ENCODE data around the genes NKX2-1 and PNN.

DNA sequence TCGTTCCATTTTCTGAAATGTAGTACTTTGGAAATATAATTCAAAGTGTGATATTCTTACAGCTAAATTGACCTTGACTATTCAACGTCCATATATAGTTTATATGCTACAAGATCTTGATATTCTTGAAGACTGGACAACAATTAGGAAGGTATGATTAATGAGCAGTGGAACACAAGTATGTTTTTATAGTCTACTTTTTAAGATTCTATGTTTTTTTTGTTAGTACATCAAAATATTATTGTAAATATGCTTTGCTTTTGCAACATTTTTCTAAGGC is 38.7 kb downstream of the BRMS1L start:
- PRO-cap = no peak

DNA sequence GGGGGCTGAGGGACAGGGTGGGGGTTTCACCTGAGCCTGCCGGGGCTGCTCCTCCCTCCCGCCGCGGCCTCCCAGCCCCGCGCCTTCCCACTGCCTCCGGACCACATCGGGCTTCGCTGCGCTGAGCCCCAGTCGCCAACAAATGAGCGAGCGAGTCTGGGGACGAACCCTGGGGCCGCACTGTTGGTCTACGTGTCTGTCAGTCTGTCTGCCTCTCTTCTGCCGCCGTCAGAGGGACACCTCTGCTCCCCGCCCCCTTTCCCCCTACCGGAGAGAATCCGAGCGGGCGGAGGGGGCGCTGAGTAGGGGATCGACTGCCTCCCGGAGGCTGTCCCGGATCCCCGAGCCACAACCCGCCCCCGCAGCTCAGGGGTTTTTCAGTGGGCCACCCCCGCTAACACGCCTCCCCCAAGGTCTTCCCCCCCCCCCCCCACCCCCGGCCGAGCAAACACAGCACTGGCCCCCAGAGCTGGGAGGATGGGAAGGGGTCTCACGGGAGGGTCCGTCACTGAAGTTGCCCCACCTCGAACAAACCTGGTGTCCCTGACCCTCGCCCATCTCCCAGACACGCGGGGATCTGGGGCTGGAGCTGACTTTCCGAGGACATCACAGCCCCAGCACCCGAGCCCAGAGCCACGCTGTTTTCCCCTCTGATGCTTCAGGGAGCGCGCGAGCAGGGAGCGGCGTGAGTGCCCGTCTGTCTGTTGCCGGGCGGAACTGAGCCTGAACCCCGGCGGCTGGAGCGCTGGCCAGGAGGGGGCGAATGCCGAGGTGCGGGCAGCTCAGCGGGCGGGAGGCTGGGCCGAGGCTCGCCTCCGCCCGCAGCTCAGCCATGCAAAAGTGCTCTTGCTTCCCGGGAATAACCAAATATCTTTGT is at the start of gene NKX2-1:
NKX2-1 (minus strand) TSS at position 210 of the 877 bp plus-strand sequence.
- PRO-cap = no peak

GRCh38 chr14:36520900-36521379 is 908 bp upstream of the NKX2-1 start:
- PRO-cap = no peak

DNA sequence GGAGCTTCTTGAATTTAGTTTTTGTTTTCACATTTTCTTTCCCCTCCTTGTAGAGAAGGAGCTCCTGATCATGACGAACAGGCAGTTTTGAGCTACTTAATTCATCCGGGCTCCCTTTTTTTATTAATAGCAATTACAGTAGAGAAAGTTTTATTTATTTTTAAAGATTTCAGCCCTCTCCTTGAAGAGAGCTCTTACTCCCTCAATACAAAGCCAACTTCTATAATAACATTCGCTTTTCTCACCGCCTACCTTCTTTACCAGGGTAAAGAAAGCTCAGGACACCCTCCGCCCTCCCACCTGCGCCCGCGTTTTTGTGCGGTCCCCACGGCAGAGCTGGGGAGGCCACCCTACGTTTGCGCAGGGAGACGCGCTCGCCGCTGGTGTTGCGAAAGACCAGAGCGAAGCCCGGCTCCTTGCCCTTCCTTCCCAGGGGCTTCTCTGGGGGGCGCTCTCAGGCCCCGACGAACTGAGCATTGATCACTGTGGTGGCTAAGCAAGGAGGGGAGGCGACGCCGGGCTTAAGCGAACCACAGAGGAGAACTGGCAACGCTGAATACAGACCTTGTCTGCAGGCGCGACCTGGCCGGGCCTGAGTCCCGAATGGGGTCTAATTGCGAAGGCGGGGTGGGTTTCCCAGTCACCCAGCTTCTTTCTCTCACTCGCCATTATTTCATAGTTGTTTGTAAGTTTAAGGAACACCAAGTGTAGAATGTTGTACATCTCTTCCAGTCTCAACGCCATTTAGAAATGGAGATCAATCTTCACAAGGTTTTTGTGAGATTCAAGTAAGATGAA is 1.5 kb upstream of the NKX2-1 start:
- PRO-cap = no peak

DNA sequence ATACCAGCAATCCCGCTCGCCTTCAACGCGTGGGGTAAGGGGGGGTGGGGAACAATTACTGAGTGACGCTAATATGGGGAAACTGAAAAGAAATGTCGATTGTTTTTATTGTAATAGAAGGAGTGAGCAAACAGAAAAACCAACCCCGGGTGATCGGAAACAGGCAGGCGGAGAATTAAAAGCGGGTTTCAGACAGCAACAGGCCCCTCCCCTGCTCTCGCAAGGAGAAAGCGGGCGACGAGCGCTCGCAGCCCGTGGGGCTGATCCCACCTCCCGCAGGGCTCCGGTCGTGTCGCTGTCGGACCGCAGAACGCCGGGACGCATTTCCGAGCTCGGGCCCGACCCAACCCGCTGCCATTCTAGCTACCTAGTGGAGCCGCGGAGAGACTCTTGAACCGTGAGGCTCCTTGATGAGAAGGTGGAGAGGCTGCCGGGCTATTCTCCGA is 4.3 kb upstream of the PAX9 start:
- PRO-cap = no peak

DNA sequence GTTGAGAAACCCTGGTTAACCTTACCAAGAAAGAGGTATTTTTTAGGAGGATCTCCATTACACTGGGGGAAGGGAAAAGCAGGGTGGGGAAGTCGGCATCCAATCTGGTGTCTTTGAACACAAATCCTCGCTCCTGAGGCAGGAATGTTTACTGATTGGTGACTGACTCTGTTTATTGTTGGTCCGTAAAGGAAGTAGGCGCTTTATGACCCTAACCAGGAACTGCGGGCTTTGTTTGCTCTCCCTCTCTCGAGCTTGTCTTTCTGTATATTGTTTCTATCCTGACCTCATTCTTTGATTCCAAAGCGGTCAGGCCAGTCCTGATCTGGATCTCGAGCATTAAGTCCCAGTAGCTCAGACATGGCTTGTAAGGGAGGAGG is 194.4 kb downstream of the PAX9 start:
- PRO-cap = no peak

DNA sequence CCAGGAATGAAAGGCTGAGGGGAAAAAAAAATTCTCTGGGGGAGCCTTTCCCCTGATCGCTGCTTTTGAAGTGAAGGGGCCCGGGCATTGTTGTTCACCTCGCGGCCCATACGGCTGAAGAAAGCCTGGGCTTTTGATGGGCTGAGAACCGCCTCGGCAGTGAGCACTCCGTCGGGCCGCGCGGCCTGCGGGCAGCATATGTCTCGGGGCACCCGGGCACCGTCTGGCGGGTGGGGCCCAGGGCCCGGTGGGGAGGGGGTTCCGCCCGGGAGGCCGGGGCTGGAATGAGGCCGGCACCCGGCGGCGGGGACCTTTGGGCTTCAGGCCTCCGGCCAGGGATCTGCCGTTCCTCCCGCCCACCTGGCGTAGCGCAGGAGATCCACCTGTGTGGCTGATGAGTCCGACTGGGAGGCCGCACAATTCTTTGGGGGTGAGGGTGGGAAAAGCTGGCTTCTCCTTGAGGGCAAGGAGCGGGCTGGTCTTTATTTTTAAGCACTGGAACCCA is 10.8 kb downstream of the FOXA1 start:
- PRO-cap = no peak

DNA sequence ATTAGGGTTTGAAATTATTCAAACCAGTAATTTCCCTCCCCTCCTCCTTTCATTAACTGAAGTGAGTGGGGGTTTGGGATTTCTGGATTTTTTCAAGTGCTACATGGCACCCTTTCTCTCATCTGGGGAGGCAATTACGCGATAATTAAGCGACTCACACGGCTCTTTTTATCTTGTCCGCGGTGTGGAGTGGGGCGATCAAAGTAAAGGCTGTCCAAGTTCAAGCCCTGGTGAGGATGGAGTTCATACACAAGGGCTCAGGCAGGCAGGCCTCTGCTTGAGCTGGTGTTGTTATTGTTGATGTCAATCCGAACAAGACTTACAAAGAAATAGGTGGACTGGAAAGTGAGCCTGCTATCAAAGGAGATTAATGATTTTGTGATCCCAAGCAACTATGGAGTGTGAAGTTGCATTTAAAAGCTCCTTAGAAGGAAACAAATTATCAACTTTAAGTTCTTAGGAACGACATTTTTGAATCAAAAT is 6.1 kb downstream of the FOXA1 start:
- PRO-cap = no peak

GRCh38 chr14:38064993-38065894 is 142.5 kb upstream of the SSTR1 start:
- PRO-cap = no peak

GRCh38 chr14:38125292-38126253 is 82.1 kb upstream of the SSTR1 start:
- PRO-cap = no peak

DNA sequence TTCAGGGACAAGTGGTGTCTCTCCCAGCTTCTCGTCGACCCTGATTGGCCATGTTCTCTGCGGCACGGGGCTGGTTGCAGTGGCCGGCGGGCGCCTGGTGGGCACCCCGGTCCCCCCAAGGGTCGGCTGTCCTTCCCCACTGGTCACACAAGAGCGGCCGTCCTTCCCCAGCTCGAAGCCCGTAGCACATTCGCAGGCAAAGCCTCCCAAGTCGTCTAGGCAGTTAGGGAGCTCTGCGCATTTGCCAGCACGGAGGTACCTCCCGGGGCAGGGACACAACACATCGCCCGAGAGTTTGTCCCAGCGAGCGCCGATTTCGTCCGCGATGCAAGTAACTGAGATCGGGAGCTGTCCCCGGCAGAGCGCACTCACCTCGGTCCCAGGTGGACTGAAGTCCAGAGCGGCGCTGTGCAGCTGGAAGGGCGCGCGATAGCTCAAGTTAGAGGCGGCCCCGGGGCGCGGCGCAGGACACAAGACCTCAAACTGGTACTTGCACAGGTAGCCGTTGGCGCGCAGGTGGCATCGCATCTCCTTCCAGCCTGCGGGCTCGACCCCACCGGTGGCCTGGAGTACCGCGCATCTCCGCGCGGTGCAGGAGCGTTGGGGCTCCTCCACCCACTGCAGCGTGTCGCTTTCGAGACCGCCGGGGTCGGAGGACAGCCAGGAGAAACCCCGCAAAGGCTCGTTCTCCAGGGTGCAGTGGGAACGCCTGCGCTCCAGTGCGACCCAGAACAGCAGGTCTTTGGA is 702 bp downstream of the CLEC14A start:
- PRO-cap = no peak

DNA sequence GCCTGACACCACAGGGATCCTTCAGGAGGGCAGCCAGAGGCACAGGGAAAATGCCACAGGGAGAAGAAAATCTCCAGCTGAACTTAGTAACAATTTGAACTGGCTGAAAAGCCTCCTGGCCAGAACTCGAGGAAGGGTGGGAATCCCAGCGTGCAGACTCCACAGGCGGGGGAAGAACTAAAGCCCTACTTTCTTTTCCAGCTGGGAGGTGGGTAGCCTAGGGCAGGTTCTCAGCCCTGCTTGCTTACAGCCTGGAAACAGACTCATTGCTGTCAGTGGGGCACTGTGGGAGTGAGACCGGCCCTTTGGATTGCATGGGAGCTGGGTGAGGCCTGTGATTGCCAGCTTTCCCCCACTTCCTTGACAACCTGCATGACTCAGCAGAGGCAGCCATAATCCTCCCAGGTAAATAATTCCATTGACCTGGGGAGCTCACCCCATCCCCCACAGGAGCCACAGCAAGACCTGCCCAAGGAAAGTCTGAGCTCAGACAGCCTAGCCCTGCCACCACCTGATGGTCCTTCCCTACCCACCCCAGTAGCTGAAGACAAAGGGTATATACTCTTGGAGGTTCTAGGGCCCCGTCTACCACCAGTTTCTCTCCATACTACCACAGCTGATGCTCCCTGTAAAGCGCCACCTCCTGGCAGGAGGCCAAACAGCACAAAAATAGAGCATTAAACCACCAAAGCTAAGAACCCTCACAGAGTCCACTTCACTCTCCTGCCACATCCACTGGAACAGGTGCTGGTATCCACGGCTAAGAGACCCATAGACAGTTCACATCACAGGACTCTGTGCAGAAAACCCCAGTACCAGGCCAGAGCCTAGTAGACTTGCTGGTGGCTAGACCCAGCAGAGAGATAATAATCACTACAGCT is 294.2 kb downstream of the SEC23A start:
- PRO-cap = no peak

- PRO-cap = no peak
Observed at GRCh38 chr14:39097074-39097607, 5.9 kb downstream of the SEC23A start.

DNA sequence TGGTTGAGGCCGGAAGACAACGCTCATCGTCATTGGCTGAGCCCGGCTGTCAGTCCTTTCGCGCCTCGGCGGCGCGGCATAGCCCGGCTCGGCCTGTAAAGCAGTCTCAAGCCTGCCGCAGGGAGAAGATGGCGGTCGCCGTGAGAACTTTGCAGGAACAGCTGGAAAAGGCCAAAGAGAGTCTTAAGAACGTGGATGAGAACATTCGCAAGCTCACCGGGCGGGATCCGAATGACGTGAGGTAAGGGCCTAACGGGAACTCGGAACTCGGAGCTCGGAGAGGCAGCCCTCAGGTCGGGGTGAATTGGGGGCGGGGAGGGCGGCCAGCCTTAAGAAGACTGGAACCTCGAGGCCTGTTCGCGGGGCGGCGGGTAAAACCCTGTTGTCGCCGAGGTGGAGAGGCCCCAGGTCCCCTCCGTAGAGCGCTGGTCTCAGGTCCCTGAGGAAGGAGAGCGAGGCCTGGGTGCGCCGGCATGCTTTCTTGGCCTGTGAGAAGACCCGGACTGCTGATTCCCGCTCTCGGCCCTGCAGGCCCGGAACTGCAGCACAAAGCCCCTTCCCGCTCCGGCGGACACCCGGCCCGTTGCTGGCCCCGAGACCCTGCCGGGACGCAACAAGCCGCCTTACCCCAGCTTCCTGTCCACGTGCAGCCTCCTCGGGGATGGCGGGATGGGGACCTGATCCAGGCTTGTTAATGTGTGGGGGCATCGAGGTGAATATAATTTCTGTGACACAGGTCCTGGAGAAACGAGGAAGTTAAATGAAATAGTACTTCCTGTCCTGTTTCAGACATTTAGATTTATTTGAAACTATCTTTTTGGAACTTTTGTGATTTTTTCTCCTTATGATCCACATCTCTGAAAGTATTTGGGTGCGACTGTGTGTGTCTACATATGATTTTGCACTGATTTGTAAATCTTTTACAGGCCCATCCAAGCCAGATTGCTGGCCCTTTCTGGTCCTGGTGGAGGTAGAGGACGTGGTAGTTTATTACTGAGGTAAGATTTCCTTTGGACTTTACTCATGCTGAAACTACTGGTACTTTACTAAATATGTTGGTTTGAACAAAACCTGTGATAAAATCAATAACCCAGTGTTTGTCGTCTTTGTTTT is at the start of gene PNN:
PNN (plus strand) TSS at position 103 of the 1,113 bp plus-strand sequence.
- PRO-cap = bidirectional peak, plus-strand start at position 109 of the sequence, minus-strand start outside the sequence

DNA sequence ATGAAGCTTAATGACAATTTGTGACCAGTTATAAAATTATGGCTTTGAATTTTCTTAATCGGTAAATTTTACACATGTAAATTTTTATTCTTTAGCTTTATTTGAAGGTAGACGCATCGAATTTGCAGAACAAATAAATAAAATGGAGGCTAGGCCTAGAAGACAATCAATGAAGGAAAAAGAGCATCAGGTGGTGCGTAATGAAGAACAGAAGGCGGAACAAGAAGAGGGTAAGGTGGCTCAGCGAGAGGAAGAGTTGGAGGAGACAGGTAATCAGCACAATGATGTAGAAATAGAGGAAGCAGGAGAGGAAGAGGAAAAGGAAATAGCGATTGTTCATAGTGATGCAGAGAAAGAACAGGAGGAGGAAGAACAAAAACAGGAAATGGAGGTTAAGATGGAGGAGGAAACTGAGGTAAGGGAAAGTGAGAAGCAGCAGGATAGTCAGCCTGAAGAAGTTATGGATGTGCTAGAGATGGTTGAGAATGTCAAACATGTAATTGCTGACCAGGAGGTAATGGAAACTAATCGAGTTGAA is 5.4 kb downstream of the PNN start:
- PRO-cap = no peak

DNA sequence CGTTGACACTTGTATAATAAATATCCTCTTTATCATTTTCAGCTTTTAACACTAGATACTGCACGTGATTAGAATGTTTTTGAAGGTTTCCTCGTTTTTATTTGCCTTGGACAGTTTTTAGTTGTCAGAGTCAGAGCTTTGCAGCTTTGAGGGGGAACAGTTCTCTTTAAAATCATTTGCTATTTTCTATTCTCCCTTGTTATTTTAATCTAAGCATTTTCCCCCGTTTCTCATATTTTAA is 7.1 kb downstream of the PNN start:
- PRO-cap = no peak

DNA sequence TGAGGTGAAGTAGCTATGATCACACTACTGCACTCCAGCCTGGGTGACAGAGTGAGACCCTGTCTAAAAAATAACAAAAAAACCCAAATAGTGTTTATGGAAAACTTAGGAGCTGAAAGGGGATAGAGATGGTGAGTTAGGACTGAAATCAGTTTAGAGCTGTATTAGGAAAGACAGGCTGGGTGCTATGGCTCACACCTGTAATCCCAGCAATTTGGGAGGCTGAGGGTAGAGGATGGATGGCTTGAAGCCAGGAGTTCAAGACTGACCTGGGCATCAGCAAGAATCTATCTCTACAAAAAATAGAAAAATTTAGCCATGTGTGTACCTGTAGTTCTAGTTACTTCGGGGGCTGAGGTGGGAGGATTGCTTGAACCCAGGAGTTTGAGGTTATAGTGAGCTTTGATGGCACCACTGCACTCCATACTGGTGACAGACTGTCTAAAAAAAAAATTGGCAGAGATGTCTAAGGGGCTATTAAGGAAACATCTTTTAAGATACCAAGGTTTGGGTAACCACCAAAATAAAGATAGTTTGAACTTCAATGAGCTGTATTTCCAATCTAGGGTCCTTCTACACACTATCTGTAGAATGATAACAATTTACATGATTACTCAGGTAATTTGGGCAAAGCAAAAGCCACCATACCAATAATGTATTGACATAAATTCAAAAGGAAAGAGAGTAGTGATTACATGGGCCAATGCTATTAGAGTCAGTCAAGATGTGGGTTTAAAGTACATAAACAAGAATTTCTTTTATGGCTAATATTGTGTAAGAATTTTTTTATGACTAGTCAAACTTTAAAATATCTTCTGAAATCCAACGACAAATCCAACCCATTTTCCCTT is 10.0 kb downstream of the PNN start:
- PRO-cap = no peak

- PRO-cap = no peak
Observed at GRCh38 chr14:39279279-39279696, 45.6 kb downstream of the MIA2 start.

DNA sequence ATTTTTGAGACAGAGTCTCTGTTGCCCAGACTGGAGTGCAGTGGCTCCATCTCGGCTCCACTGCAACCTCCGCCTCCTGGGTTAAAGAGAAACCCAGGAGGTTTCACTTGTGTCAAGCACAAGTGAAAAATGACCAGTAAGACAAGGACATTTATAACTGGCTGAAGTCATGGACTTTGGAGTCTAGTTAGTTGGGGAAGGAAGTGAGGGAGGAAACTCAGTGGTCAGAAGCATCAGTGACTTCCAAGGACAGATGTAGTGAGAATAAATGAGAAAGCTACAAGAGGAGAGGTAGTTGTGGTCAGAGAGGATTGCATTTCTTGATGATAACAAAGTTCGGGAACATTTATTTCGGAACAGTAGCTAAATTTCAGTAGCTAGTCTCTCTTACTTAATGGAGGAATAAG is 85.3 kb downstream of the FBXO33 start:
- PRO-cap = no peak

GRCh38 chr14:40629650-40630281 is 976.9 kb upstream of the LRFN5 start:
- PRO-cap = no peak

Data from anterior vena cava (tissue), 1 donor.